Anterior vena cava (tissue), 1 donor: ENCODE measurements around a stretch of chr5.

DNA sequence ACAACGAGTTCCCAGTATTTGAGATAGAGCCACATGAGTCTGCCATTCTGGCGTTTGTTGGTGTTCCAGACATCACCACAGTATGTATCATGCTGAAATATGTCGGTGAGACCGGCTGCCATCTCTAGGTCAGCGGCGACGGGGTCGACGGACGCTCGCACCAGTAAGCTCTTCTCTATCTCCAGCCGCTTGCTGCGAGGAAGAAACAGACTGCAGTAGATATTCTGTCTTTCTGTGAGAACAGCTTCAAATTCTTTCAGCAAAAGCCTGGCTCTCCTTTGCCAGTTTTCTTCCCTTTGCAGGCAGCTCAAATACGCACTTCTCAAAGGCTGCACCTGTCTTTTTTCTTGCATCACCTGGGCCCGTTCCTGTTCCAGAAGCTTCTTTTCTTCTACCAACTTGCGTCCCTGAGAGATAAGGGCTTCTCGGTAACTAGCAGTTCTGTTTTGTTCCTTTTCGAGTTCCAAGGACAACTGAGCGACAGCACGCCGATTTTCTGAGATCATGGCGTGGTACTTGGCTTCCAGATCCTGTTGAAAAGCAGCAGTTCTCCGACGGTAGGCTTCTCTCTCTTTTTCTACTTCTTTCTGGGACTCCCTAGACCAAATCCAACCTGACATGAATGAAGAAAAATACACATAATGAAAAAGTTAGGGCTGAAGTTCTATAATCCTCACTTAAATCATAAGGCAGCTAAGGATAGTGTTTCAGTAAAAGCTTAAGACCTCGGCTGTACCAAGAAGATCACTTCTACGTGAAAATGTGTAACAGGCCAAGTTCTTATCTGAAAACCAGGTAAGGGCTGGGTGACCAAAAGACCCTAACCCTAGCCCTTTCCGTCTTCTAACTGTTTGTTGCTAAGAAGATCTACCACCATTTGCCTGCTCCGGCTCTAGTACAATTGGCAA, 12.4 kb downstream of the CCDC127 start:
- PRO-cap, result no peak

- PRO-cap, result no peak
Measured at GRCh38 chr5:220135-220406, 2.0 kb downstream of the SDHA start.

GRCh38 chr5:239181-239742, 21.1 kb downstream of the SDHA start:
- PRO-cap, result no peak

DNA sequence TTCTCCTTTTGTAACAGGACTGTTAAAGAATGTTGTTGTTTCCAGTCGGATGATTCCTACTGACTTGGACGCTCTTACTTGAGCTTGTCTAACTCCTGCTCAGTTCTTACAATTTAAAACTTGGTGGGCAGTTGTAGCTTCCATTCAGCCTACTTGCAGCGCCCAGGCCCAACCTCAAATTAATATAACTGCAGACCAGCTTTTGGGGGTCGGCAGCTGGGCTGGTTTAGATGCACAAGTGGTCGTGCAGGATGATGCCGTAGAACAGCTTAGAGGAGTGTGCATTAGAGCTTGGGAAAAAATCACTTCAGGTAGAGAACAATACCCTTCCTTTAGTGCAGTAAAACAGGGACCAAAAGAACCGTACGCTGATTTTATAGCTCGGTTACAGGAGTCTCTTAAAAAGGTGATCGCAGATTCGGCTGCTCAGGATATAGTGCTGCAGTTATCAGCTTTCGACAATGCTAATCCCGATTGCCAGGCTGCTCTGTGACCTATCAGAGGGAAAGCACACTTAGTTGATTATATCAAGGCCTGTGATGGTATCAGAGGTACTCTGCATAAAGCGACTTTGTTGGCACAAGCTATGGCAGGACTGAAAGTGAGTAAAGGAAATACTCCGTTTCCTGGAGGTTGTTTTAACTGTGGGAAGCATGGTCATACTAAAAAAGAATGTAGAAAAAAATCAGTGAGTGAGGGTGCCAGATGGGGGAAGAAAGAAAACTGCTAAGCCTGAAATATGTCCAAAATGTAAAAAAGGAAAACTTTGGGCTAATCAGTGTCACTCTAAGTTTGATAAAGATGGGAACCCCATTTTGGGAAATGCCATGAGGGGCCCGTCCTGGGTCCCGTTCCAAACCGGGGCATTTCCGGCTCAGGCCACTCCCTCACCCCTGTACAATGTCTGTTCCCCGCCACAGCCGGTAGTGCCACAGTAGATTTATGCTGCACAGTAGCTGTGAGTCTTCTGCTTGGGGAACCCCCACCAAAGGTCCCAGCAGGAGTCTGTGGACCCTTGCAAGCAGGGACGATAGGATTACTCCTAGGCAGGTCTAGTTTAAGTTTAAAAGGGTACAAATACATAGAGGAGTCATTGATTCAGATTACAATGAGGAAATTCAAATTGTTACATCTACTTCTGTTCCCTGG, 25.5 kb downstream of the SDHA start:
- PRO-cap, result no peak

- PRO-cap, result no peak
Measured at GRCh38 chr5:321854-322148, 287 bp downstream of the AHRR start.

DNA sequence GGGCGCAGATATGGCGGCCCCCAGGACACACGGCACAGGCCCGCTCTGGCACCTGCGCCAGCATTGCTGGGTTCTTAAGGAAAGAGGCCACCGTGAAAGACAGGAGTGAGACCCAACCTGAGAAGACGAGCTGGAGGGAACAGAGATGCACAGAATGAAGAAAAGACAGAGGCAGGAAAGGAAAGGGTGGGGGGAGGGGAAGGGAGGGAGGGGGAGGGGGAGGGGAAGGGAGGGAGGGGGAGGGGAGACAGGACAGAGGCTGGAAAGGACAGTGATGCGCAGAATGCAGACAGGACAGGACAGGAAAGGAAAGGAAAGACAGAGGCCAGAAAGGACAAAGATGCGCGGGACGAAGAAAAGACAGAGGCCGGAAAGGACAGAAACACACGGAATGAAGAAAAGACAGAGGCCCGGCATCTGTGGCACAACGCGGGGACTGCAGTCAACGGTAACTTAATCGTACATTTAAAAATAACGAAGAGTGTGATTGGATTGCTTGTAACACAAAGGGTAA, 53.2 kb upstream of the EXOC3 start:
- PRO-cap, result no peak

DNA sequence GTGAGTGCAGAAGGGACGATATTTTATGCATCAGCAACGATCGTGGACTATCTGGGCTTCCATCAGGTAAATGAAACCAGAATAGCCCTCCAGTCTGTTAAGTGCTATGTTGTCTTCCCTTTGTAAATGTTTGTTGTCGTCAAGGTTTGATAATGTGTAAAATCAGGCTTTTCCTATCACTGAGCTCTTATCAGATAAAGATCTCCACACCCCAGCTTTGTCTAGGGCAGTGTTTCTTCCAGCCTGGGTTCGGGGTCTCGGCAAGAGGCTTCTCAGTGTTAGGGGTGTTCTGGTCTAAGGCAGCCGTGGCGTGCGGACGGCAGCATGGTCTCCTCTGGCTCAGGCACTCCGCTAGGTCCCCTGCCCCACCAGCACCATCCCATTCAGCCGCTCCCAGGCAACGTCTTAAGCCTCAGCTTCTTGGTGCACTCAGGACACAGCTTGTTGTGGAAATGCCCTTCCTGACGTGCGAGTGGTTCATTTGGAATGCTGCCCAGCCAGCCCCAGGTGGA, 29.6 kb upstream of the EXOC3 start:
- PRO-cap, result no peak

GRCh38 chr5:473408-473715, 30.4 kb downstream of the EXOC3 start:
- PRO-cap, result no peak

- PRO-cap, result no peak
Measured at GRCh38 chr5:473716-474705, 31.0 kb downstream of the EXOC3 start.

- PRO-cap, result no peak
Measured at GRCh38 chr5:543968-544604, 19.8 kb upstream of the SLC9A3 start.

GRCh38 chr5:613019-613341, 840 bp downstream of the CEP72 start:
- PRO-cap, result no peak

GRCh38 chr5:661295-661934, 31.7 kb downstream of the TPPP start:
- PRO-cap, result no peak

DNA sequence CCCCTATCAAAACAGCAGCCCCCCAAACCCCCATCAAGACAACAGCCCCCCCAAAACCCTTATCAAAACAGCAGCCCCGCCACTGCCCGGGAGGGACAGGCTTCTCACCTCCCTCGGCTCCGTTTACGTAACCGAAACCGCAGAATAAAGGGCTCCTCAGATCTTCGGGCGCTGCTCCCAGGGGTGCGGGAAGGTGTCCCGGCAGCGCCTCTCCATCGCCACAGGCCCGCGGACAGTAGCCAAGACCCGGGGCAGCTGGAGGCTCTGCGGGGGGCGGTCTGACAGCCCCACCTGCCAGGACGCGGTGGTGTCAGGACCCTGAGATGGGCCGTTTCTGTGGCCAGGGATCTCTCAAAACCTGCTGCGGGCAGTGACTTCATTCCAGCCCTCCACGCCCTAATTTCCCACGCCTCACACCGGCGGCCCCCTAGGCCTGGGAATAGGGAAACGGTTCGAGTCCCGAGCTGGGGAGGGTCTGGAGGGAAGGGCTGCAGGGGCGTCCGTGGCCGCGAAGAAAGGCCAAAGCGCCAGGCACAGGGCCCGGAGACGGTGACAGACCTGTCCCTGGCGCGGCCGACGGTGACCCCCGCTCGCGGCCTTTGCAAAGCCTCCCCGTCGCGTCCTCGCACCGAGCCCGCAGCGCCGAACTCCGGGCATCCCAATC, 567 bp downstream of the TPPP start:
- PRO-cap, result no peak

GRCh38 chr5:785334-785744, 810 bp upstream of the ZDHHC11B start:
- PRO-cap, result no peak

- PRO-cap, result no peak
Measured at GRCh38 chr5:849381-850026, 1.3 kb downstream of the ZDHHC11 start.

DNA sequence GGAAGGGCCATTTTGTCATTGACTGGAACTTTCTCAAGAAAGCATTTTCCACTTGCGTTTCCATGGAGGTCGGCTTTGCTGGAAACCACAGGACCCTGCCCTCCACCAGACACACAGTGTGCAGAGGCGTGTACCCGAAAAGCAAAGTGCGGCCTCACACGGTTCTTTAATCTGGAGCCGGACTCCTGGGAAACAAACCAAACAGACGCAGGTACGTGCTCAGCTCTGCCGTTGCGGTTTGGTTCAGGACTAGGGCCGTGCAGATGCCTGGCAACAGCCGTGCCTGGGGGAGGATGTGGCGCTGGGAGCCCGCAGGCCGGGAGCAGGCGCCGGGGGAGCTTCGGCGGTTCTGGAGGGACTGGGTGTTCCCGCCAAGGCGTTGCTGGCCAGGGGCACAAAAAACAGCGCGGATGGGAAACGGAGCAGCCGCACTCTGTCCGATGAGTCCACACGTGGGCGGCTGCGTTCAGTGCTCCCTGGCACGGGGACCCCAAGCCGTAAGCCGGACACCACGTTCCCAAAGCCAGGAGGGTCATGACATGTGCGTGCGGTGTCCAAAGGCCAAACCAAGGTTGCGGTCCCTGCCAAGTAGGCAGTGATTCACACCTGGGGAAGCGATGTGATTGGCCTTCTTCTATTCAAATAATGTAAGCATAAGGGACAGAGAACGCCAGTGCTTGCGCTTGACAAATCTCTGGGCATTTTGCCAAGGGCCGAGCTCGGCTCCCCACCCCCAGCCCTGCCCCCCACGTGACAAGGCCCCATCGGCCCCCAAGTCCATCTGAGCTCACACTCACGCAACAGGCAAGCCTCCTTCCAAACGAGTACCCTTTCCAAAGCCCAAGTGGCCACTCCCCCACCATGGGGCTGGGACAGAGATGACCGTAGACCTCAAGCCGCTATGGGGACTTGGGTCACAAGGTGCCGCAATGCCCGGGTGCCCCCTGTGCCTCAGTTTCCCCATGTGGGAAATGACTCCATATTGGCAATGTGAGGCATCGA, 49.8 kb upstream of the NKD2 start:
- PRO-cap, result no peak

- PRO-cap, result no peak
Measured at GRCh38 chr5:960582-961082, 48.0 kb upstream of the NKD2 start.

DNA sequence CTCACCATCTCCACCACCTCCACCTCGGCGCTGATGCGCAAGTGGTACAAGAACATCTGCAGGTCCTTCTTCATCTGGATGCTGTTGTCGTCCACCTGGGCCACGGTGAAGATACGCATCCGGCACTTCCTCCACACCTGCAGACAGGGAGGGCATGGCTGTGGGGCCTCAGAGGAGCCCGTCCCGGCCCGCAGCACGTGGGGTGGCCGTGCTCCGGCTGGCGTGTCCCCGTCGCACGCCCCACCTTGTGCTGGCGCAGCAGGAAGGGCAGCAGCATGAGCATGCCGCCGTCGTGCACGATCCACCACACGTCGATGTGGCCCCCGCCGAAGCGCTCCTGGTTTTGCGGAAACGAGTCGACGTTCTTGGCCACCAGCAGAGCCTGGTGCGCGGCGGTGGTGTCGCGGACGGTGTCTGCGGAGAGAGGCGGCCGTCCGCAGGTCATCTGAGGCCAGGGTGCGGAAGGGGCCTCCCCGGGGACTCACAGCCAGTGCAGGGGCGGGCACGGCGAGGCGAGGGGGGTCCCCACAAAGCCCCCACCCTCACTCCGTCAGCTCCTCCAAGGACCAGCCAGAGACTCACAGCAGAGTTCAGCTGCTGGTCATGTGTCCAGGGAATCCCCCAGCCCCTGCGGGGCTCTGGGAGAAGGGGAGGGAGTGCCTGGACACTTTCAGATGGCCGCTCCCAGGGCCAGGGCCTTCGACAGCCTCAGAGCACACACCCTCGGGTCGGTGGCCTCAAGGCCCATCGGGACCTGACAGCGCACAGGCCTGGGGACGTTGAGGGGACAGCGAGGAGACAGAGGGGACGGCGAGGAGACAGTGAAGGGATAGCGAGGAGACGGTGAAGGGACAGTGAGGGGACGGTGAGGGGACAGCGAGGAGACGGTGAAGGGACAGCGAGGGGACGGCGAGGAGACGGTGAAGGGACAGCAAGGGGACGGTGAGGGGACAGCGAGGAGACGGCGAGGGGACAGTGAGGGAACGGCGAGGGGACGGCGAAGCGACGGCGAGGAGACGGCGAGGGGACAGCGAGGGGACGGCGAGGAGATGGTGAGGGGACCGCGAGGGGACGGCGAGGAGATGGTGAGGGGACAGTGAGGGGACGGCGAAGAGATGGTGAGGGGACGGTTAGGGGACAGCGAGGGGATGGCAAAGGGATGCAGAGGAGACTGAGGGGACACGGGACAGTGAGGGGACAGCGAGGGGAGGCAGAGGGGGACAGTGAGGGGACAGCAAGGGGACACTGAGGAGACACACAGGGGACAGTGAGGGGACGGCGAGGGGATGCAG, 47.6 kb downstream of the SLC12A7 start:
- PRO-cap, result no peak

- PRO-cap, result no peak
Measured at GRCh38 chr5:1098128-1098383, 13.8 kb downstream of the SLC12A7 start.

DNA sequence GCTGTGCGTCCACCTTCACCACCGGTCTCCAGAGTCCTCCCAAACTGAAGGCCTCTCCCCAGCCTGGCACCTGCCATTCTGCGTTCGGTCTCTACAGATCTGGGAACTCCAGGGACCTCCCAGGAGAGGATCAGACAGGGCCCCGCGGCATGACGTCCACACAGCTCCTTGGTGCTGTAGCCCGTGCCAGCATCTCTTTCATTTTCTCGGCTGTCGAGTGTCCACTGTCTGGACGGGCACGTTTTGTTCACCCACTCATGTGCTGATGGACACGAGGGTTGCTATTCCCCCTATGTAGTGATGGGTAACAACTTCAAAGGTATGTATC, 10.7 kb upstream of the SLC12A7 start:
- PRO-cap, result no peak